A549 (cell line): Measurements from ENCODE around the gene FBLN2.

DNA sequence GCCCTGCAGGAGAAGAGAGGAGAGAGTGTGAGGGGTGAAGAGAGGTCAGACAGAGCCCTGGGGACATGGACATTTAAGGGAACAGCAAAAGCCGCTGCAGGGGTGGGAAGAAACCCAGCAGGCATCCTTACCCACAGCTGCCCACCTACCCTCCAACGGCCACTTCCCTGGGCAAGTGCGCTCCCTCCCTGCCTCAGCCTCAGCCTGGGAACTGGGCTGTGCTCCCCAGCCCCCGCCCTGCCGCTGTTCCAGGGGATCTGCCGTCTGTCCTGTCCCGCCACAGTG, 7.2 kb upstream of the IQSEC1 start:
- PRO-cap: no peak
CAGE:
- cytosol, long polyA plus RNA: no peak
- long polyA plus RNA: no peak
- nucleus, long polyA plus RNA: no peak

DNA sequence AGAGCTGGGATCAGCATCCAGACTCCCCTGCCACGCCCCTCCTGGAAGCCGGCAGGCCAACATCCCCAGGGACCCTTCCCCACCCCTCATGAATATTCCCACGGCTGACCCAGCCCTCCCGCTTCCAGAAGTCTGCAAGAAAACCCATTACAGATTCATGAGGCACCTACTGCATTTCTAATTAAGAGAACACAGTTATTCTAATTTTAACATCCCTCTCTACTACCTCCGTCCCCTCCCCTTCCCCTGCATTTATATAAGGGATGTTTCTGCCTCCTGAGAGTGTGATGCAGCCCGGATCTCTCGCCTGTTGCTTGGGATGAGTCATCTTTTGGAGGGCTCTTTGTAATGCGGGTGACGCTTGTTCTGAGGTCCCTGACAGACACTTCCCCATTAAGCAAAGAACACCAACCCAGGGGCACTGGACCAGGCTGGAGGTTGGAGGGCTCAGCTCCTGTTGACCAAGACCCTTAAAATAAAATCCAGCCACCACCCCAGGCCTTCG, 118.7 kb downstream of the NUP210 start:
- PRO-cap: no peak
CAGE:
- cytosol, long polyA plus RNA: no peak
- long polyA plus RNA: no peak
- nucleus, long polyA plus RNA: no peak

DNA sequence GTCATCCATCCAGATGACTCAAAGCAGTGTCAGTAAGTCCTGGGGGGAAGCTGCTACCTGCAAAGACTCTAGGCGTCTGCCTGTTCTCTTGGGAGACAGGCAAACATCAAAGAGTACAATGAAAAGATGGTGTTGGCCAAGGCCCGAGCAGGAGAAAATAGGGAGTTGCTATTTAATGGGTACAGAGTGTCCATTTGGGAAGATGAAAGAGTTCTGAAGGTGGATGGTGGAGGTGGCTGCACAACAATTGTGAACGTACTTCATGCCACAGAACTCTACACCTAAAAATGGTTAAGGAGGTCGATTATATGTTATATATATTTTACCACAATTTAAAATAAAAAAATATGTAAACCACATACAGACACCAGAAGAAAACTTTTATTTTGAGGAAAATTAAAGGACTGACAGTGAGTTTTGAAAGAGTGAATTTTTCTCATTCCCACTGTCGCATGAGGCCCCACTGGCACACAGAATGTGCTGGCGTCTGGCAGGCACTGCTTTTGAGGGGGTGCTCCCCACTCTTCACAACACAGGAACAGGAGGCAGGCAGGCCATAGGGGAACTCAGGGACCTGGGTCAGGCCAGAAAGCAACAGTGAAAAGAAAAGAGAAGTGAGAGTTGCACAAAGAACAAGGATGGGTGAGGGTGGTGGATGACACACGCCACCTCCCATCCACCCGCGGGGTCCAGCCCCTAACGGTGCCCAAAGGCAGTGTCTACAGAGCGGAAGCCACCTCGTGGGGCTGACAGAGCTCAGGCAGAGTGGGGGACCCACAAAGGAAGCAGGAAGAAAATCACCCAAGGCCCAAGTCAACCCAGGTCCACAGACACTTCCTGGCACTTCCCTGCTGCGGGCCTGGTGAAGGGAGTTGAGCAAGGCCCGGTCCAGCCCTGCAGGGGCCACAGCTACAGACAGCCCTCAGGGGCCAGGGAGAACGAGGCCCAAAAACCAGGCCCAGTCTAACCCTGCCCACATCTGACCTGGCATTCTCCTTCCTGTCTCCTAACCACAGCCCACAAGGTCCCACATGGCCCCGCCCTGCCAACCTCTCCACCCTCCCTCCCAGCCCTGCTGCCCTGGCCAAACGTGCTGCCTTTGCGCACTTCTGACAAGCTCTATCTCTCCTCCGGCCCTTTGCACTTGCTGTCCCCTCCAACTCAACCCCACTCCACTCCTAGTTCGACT, 6.2 kb downstream of the NUP210 start:
- PRO-cap: no peak
CAGE:
- cytosol, long polyA plus RNA: no peak
- long polyA plus RNA: no peak
- nucleus, long polyA plus RNA: no peak

- PRO-cap: no peak
CAGE:
- cytosol, long polyA plus RNA: no peak
- long polyA plus RNA: no peak
- nucleus, long polyA plus RNA: no peak
Measured at GRCh38 chr3:13504527-13505213, 24.6 kb downstream of the HDAC11 start.

DNA sequence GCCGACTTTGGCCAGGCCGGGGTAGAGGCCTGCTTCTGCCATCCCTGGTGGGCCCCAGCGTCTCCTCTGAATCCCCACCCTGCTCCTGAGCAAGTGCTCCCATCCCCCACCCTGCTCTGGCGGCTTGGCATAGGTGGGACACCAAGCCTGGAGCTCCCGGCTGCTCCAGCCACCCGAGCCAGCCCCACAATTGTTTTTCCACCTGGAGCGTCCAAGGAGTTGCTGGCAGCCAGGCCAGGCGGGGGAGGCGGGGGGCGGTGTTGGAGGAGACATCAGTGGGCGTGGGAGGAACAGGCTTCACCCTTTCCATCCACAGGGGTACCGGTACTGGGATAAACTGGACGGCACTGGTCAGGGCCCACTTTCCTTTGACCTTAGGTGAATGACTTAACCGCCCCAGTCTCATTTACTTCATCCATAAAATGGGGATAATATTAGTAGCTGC, 32.4 kb upstream of the FBLN2 start:
- PRO-cap: no peak
CAGE:
- cytosol, long polyA plus RNA: no peak
- long polyA plus RNA: no peak
- nucleus, long polyA plus RNA: no peak

GRCh38 chr3:13530628-13531002, 18.3 kb upstream of the FBLN2 start:
- PRO-cap: no peak
CAGE:
- cytosol, long polyA plus RNA: no peak
- long polyA plus RNA: no peak
- nucleus, long polyA plus RNA: no peak

GRCh38 chr3:13537690-13538219, 11.2 kb upstream of the FBLN2 start:
- PRO-cap: no peak
CAGE:
- cytosol, long polyA plus RNA: no peak
- long polyA plus RNA: no peak
- nucleus, long polyA plus RNA: no peak

- PRO-cap: bidirectional peak, plus-strand start at chr3:13549127, minus-strand start at chr3:13548985
CAGE:
- cytosol, long polyA plus RNA: no peak
- long polyA plus RNA: no peak
- nucleus, long polyA plus RNA: no peak
Measured at GRCh38 chr3:13548635-13549253, at the start of gene FBLN2. TSS of gene FBLN2 (plus strand) at chr3:13549125.

DNA sequence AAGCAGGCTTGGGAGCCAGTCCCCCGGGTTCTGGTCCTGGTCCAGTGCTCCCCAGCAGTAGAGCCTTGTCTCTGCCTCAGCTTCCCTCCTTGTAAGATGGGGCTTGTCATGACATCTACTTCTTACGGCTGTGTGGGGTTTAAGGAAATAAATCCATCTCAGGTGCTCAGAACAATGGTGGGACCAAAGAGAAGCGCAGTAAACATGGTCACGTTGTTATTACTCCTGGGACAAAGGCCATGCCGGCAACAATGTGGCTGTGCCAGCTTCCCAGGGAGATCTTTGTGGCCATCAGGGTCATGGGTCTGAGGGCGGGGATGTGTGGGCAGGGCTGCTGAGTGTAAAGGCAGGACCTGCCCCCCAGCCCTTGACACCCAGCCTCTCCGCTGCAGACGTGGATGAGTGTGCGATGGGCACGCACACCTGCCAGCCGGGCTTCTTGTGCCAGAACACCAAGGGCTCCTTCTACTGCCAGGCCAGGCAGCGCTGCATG, 78.6 kb downstream of the FBLN2 start:
- PRO-cap: no peak
CAGE:
- cytosol, long polyA plus RNA: no peak
- long polyA plus RNA: no peak
- nucleus, long polyA plus RNA: no peak

GRCh38 chr3:13665799-13666177, 116.9 kb downstream of the FBLN2 start:
- PRO-cap: no peak
CAGE:
- cytosol, long polyA plus RNA: no peak
- long polyA plus RNA: no peak
- nucleus, long polyA plus RNA: no peak

GRCh38 chr3:13895208-13896405, 15.7 kb upstream of the WNT7A start:
- PRO-cap: unidirectional peak, plus-strand start at chr3:13895610
CAGE:
- cytosol, long polyA plus RNA: no peak
- long polyA plus RNA: no peak
- nucleus, long polyA plus RNA: no peak

DNA sequence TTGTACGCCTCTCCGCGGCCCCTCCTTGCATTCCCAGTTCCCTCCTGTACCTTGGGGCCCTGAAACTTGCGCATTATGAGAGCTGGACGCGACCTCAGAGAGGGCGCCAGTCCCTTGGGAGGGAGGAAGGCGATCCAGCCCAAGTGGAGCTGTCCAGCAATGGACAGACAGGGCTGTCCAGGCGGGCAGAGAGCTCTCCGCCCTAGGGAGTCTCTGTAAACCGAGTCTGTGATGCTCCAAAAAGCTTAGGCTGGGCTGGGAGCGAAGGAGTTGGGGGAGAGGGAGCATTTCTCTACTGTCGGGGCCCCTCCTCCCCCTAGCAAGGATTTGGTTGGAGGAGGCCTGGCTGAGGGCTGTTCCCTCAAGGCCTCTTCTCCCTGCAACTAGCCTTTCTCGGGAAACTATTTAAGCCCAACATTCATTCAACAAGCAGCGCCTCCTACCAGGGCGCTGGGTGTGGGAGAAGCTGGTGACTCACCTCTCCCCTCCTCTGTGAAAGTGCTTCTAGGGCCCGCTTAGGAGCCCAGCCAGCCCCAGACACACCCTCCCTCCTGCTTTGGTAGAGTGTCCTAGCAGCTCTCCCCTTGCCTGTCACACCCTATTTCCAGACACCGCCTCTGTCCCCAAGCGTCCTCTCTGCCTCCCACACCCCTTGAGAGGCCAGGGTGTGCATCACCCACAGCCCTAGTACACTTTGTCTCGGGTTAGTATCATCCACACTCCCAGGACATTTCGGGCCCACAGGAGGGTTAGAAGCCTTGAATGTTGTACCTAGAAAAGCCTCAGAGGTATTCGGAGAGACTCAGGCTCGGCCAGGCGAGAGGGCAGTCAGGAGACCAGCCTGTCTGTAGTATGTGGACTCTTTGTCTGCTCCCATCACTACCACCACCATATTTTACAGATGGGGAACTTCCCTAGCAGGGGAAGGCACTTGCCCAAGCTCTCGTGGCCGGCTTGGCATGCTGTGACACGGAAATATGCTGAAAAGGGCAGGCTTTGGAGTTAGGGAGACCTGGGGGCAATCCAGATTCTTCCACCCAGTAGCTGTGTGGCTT, 958 bp downstream of the TMEM43 start:
- PRO-cap: no peak
CAGE:
- cytosol, long polyA plus RNA: no peak
- long polyA plus RNA: no peak
- nucleus, long polyA plus RNA: no peak

GRCh38 chr3:14297682-14298460, 104.5 kb upstream of the SLC6A6 start:
- PRO-cap: no peak
CAGE:
- cytosol, long polyA plus RNA: no peak
- long polyA plus RNA: no peak
- nucleus, long polyA plus RNA: no peak

- PRO-cap: no peak
CAGE:
- cytosol, long polyA plus RNA: no peak
- long polyA plus RNA: no peak
- nucleus, long polyA plus RNA: no peak
Measured at GRCh38 chr3:14323230-14323615, 79.2 kb upstream of the SLC6A6 start.

GRCh38 chr3:14403940-14404609, 1.7 kb downstream of the SLC6A6 start:
- PRO-cap: no peak
CAGE:
- cytosol, long polyA plus RNA: no peak
- long polyA plus RNA: no peak
- nucleus, long polyA plus RNA: no peak

DNA sequence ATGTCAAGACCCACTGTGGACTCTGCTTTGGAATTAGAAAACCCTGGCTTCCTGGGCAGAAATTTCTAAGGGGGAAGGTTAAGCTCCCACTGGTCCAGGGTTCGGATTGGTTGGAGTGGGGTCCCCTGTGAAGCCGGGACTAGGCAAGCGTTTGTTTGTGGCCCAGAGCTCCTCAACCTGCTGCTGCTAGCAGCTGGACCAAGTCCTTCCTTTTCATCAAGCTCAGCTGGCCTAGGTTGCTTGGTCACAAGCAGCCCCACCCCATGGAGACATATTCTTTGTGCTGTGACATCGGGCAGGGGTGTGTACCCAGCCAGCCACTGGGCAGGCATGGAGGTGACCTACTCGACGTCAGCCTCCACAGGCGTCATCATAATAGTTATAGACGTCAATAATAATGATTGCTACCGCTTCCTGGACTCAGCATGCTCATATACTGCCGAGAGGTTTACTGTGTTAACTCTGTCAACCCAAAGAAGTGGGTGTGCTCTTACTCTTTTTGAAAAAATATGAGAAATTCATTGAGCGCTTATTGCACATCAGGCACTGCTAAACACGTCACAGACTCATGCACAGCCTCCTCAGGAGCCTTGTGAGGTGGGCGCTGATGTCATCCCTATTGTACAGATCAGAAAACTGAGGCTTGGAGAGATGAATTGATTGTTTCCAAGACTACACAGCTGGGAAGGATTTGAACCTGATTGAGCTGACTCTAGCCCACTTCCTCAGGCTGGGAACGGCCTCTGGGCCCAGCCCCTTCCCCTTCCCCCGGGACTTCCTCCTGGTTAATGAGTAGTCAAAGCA, 16.0 kb downstream of the SLC6A6 start:
- PRO-cap: no peak
CAGE:
- cytosol, long polyA plus RNA: no peak
- long polyA plus RNA: no peak
- nucleus, long polyA plus RNA: no peak

GRCh38 chr3:14431417-14431907, 29.1 kb downstream of the SLC6A6 start:
- PRO-cap: no peak
CAGE:
- cytosol, long polyA plus RNA: no peak
- long polyA plus RNA: no peak
- nucleus, long polyA plus RNA: no peak

DNA sequence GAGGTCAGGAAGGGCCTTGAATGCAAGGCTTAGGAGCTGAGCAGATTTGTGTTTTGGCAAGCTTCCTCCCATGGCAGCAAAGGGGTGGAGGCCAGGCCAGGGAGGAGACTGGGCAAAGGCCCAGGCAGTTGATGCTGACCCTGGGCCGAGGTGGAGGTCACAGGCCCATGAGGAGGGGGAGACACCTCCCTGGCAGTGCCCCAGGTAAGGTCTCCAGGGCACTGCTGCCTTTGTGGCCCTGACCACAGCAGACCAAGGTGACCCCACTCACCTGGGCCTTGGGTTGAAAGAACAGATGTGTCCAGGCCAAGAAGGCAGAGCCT, 1.5 kb downstream of the GRIP2 start:
- PRO-cap: no peak
CAGE:
- cytosol, long polyA plus RNA: no peak
- long polyA plus RNA: no peak
- nucleus, long polyA plus RNA: no peak

DNA sequence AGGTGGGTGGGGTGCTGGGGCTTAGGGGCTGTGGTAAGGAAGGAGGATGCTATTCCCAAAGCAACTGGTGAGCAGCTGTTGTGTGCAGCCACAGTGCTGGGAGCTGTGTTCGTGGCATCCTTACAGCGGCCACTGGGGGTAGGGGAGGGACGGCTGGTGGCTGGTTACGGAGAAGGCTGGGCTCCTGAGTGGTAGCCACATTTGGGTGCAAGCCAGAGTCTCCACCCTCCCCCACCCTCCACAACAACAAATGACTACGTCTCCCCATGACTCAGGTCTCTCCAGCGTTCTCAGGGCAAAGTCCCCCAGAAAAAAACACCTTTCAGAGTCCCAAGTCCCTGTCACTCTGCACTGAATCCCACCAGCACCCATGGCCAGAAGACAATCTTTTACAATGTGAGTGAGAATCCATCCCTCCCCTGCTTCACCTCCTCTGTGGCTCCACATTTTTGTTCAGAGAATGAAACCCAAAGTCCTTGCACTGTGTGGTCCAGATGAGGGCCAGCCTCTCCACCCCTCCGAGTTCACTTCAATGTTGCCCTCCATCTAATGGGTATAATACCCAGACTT, 15.0 kb upstream of the FGD5 start:
- PRO-cap: no peak
CAGE:
- cytosol, long polyA plus RNA: no peak
- long polyA plus RNA: no peak
- nucleus, long polyA plus RNA: no peak

DNA sequence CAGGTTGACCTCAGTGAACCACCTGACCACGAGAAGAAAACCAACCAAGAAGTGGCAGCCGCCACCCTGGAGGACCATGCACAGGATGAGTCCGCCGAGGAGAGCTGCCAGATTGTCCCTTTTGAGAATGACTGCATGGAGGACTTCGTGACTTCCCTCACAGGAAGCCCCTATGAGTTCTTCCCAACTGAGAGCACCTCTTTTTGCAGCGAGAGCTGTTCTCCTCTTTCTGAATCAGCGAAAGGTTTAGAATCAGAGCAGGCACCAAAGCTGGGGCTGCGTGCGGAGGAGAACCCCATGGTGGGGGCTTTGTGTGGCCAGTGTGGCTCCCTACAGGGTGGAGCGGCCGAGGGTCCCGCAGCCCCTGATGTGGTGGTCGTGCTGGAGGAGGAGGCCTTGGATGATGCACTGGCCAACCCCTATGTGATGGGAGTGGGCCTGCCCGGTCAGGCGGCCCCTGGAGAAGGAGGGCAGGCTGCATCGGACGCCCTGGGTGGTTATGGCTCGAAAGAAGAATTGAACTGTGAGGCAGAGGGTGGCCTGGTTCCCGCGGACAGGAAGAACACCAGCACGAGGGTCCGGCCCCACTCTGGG, 1.3 kb downstream of the FGD5 start:
- PRO-cap: no peak
CAGE:
- cytosol, long polyA plus RNA: no peak
- long polyA plus RNA: no peak
- nucleus, long polyA plus RNA: no peak